SK-MEL-5 (cell line): Measurements from ENCODE around the genes PITPNM2 and MTRFR.

GRCh38 chr12:123043596-123043941 is 63.1 kb downstream of the ARL6IP4 start:
RAMPAGE:
- cytosol, long total RNA = no peak
- long total RNA = no peak
- nucleus, long total RNA = no peak

GRCh38 chr12:123069416-123069992 is 81.4 kb downstream of the PITPNM2 start:
RAMPAGE:
- cytosol, long total RNA = no peak
- long total RNA = no peak
- nucleus, long total RNA = no peak

GRCh38 chr12:123089012-123089482 is 61.8 kb downstream of the PITPNM2 start:
RAMPAGE:
- cytosol, long total RNA = no peak
- long total RNA = no peak
- nucleus, long total RNA = no peak

GRCh38 chr12:123141427-123142533 is 9.1 kb downstream of the PITPNM2 start:
RAMPAGE:
- cytosol, long total RNA = no peak
- long total RNA = no peak
- nucleus, long total RNA = no peak

RAMPAGE:
- cytosol, long total RNA = no peak
- long total RNA = no peak
- nucleus, long total RNA = no peak
These were observed at the start of gene PITPNM2 for GRCh38 chr12:123150358-123151413. TSS of gene PITPNM2 (minus strand) at chr12:123151090.

DNA sequence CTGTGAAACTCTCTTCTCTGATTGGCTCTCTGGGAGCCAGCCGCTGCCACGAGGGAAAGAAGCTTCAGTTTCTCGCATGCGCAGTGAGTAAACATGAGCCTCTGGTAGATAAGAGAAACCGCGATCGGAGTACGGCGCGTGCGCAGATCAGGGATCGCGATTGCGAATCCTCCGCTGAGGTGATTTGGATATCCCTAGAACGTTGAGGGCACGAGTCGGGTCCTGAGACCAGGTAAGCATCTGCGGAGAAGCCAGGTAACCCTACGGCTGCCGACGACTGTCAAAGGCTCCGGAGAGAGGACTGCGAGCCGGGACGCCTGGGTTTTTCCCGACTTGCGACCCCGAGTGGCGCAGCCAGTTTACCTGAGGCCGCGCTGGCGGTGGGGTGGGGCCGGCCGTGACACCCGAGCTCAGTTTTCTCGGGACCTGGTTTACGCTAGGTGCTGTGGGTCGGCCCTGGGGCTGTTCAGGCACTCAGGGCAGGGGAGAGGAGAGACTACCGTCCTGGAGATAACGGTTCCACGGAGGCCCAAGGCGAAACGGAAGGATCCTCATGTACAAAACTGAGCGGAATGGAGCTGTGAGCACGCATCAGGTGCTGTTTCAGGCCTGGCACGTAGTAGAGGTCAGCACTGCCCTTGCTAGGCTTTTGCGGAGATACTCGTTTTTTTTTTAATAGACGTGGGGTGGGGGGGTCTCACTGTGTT is at the start of gene MTRFR:
Gene MTRFR, plus strand, starts transcription at position 137 of the 707 bp plus-strand sequence.
RAMPAGE:
- cytosol, long total RNA = start-site peak on the plus strand centred at position 153 of the sequence, 54 bp wide, 570 and 328 reads in 2 replicates
- long total RNA = start-site peak on the plus strand centred at position 156 of the sequence, 48 bp wide, 223 and 103 reads in 2 replicates
- nucleus, long total RNA = no peak

DNA sequence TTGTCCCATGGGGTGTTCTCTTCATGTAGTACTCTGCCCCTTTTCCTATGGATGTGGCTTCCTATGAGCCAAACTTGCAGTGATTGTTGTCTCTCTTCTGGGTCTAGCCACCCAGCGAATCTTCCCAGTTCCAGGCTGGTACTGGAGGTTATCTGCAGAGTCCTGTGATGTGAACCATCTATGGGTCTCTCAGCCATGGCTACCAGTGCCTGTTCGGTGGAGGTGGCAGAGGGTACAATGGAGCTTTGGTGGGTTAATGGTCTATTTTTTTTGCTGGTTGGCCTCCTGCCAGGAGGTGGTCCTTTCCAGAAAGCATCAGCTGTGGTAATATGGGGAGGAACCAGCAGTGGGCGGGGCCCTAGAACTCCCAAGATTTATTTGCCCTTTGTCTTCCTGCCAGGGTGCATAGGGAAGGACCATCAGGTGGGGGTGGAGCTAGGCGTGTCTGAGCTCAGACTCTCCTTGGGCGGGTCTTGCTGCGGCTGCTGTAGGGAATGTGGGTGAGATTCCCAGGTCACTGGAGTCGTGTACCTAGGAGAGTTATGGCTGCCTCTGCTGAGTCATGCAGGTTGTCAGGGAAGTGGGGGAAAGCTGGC is 17.4 kb downstream of the MTRFR start:
RAMPAGE:
- cytosol, long total RNA = no peak
- long total RNA = no peak
- nucleus, long total RNA = no peak

DNA sequence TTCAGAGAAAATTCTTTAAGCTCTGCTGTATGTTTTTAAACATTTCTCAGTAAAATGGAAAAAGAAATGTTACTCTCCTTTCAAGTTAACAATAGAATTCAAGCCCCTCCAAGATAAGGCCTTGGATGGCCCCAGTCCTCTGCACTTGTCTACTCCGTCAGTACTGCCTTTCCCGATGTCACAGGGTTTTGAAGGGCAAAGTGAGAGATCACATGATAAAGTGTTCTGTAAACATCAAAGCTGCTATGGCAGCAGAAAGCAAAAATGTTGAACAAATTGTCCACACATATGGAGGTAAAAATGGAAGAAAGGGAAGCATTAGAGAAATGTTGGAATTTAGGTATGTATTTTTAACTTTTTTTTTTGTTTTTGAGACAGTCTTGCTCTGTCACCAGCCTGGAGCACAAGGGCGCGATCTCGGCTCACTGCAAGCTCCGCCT is 33.5 kb upstream of the CDK2AP1 start:
RAMPAGE:
- cytosol, long total RNA = no peak
- long total RNA = no peak
- nucleus, long total RNA = no peak

GRCh38 chr12:123321310-123321882 is 43.3 kb downstream of the SBNO1 start:
RAMPAGE:
- cytosol, long total RNA = no peak
- long total RNA = no peak
- nucleus, long total RNA = no peak

DNA sequence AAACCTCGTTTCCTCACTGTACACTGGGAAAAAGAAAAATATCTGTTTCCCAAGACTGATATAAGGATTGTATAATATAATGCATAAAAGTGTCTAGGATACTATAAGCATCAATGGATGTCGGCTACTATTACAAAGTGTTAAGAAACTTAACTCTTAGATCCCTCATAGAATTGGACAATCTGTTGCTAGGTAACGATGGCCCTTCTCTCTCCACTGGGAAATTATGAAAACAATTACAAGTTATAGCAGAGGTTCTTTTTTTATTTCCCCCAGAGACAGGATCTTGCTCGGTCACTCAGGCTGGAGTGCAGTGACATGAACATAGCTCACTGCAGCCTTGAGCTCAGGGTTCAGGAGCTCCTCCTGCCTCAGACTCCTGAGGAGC is 8.1 kb upstream of the RILPL2 start:
RAMPAGE:
- cytosol, long total RNA = no peak
- long total RNA = no peak
- nucleus, long total RNA = no peak

DNA sequence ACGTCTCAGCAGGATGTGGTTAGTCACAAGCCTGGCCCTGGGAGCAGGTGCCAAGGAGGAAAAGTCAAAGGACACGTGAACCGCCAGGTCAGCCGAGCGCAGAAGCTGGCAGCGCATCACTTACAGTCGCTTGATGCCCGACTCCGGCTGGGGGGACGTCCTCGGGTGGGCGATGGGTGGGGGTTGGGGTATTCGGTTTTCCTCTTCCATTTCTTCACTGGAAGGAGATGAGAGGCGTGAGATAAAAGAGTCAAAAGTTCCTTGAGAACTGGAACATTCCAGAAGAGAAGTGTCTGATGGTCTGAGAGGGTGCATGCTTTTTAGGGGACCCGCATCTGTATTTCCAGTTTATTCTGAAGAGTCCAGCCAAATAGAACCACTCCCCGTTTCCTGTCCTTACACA is 26.1 kb downstream of the SNRNP35 start:
RAMPAGE:
- cytosol, long total RNA = no peak
- long total RNA = no peak
- nucleus, long total RNA = no peak

GRCh38 chr12:123620942-123622021 is 12.2 kb downstream of the EIF2B1 start:
RAMPAGE:
- cytosol, long total RNA = no peak
- long total RNA = no peak
- nucleus, long total RNA = no peak

RAMPAGE:
- cytosol, long total RNA = no peak
- long total RNA = no peak
- nucleus, long total RNA = no peak
These were observed 99.6 kb downstream of the DNAH10 start for GRCh38 chr12:123861639-123862111.

DNA sequence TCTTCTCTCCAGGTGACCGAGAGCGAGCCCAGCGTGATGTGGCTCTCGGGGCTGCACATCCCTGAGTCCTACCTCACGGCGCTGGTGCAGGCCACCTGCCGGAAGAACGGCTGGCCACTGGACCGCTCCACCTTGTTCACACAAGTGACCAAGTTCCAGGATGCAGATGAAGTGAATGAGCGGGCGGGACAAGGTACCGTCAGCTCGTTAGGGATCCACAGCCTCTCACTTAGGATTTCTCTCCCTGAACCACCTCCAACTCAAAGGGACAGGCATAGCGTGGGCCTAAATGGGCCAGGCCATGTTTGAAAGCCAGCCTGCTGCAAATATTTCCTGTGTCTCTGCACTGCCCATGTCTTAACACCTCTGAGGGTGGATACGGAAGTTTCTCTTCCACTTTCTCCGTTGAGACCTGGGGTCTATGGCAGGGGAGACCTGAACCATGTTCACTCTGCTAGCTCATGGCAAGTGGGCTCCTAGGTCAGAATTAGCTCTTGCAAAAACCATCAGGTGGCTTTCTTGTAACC is 39.2 kb downstream of the CCDC92 start:
RAMPAGE:
- cytosol, long total RNA = no peak
- long total RNA = no peak
- nucleus, long total RNA = no peak

RAMPAGE:
- cytosol, long total RNA = no peak
- long total RNA = no peak
- nucleus, long total RNA = no peak
These were observed 56.0 kb upstream of the RFLNA start for GRCh38 chr12:124238675-124239420.

DNA sequence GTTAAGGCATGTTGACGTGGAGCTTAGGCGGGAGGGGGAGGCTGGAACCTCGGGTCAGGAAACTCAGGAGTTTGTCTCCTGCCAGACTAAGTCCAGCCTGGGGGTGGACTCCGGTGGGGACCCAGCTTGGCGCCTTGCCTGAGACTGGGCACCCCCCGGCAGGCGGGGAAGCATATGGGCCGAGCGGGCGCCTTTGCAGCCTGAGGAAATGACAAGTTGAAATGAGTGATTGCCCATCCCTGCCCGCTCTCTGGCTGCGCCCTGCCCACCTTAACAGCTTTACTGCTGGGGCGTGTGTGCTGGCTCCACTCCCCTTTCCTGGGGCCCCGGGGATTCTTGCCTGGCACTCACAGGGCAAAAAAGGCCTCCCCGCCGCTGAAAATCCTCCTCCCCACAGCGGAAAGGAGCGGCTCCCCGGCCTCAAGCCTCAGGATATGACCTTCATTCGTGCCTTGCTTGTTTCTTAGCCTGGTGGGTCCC is 1.4 kb downstream of the RFLNA start:
RAMPAGE:
- cytosol, long total RNA = no peak
- long total RNA = no peak
- nucleus, long total RNA = no peak

DNA sequence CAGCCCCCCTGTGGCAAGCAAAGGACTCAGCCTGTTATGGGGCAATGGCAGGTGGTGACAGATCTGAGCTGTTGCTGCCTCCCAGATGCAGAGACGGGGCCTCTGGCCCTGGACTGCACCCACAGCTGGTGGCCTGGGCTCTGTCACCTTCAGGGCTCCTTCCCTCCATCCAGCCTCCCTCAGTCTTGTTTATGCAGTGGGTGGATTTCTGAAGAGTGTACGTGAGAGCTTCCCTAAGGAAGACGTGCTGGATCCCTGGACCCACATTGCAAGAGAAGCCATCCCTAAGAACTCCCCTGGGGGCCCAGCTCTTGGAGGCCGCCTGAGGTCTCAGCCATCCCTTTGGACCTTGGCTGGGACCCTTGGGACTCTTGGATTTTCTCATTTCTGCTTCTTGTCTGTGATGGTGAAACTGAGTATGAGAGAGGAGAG is 5.2 kb downstream of the RFLNA start:
RAMPAGE:
- cytosol, long total RNA = no peak
- long total RNA = no peak
- nucleus, long total RNA = no peak

DNA sequence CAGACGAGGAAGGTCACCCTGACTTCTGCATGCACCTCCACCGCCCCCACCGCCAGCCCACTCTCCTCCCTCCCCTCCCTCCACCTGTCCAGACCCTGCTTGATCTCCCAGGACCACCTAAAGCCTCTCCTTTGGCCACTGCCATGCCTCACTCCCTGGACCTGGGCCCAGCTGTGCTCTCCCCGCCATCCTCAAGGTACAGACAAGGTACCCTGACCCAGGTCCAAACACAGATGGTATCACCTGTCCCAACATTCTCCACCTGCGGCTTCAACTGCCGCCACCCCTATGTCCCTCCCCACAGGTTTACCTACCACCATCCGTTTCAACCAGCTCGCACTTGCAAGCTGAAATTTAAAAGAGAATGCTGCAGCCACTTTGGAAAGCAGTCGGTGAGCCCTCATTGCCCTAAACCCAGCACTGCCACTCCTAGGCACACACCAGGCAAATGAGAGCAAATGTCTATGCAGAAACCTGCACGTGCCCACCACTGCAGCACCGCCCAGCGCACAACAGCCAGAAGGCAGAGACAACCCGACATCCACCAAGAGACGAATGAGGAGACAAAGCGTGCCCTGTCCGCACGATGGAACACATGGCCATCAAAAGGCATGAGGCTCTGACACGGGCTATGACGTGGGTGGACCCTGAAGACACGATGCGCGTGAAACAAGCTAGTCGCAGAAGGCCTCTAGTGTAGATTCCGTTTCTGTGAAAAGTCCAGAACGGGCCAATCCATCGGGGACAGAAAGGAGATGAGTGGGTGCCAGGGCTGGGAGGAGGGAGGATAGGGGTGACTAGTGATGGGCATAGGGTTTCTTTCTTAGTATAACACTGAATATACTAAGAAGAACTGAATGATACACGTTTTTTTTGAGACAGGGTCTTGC is 71.0 kb downstream of the RFLNA start:
RAMPAGE:
- cytosol, long total RNA = no peak
- long total RNA = no peak
- nucleus, long total RNA = no peak

RAMPAGE:
- cytosol, long total RNA = no peak
- long total RNA = no peak
- nucleus, long total RNA = no peak
These were observed 95.7 kb downstream of the RFLNA start for GRCh38 chr12:124390483-124391099.

DNA sequence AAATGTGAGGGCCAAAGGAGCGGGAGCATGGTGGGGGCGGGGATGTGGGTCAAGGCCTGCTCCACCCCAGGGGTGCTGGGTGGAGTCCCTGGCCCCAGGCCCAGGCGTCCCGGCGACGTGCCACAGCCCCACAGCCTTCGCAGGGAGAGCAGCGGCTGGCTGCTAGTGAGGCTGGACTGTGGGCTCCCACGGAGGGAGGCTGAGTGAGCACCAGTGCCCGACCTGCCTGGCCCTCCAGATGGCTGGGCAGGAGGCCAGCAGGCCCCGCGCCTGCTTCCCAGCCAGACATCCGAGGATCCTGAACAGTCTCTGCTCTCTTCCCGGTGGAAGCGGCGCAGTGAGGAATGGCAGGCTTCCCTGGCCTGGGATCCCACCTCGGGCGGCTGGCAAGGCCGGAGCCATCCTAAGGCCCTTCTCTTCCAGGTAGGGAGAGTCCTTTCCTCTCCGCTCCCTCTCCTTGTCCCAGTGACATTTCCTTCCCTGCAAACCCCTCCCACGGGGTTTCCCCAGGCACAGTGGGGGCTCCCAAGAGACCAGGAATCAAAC is 128.4 kb downstream of the RFLNA start:
RAMPAGE:
- cytosol, long total RNA = no peak
- long total RNA = no peak
- nucleus, long total RNA = no peak